Brain (tissue), 1 donor: ENCODE data around the gene PRTFDC1.

DNA sequence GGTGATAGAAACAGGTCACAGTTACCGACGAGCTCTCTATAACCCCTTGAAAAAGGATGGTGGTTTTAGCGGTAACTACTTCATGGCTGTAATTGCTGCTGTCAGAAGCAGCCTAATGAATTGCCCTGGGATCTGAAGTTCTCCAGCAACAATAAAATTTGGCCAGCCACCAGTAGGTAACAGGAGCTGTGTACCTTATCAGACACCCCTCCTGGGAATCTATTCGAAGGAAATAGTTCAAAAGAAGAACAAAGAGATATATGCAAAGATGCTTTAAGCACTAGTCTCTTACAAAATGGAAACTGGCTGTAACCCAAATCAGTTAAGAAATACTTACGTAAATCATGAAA is 1.4 kb downstream of the MSRB2 start:
- RRBS: no CpG with 5 or more reads among the region's 5 CpGs

DNA sequence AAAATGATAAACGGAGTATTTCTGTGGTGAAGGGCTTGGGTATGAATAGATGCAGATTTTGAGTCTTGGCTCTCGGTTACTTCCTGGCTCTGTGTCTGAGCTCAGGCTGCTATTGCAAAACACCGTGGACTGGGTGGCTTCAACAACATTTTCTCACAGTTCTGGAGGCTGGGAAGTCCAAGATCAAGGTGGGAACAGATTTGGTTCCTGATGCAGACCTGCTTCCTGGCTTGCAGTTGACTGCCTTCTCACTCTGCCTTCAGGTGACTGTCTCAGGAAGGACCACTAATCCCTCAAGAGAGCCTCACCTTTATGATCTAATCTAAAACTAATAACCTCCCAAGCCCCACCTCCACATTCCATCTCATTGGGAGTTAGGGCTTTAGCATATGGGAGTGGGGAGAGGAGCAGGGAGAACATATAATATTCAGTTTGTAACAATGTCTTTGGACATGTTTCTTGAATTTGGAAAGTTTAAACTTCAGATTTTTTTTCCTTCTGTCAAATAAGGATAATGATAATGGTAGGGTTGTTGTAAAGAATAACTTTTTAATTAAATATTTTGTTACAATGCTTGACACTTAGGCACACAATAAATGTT is 1.9 kb downstream of the MSRB2 start:
- RRBS: no CpG with 5 or more reads among the region's 3 CpGs

GRCh38 chr10:24483388-24484212 is 240.1 kb downstream of the ARHGAP21 start:
- RRBS: no CpG with 5 or more reads among the region's 11 CpGs

DNA sequence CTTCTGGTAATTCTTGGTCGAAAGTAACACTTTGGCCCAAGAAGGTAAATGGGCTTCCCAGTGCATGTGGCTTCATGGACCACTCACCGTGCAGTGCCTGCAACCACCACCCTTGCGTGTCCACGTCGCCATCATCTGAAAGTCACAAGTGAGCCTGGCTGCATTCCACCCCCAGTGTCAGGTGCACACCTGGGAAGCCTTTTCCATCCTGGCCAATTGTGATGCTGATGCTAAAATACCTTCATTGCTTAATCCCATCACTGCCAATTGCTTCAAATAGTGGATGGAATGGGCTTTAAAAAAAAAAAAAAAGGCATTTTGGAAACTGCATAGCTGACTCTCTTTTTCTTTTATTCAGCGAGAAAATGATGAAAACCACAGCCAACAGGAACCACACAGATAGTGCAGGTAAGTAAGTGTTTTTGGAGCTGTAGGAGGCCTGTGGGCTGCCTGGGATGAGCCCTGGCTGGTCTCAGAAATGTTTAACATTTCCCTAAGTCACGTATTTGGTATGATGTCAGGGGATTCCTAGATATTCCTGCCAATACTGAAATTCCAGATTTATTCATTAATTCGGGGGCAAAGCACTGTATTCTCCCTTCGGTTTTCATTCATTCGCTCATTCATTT is 228.8 kb downstream of the ARHGAP21 start:
- RRBS: no CpG with 5 or more reads among the region's 10 CpGs

GRCh38 chr10:24604127-24604948 is 119.3 kb downstream of the ARHGAP21 start:
- RRBS: no CpG with 5 or more reads among the region's 2 CpGs

GRCh38 chr10:24621743-24622422 is 101.8 kb downstream of the ARHGAP21 start:
- RRBS: no CpG with 5 or more reads among the region's 3 CpGs

- RRBS: no CpG with 5 or more reads among the region's 3 CpGs
Observed at GRCh38 chr10:24709757-24710534, 13.7 kb downstream of the ARHGAP21 start.

GRCh38 chr10:24887435-24888004 is 64.9 kb downstream of the PRTFDC1 start:
- RRBS: no CpG with 5 or more reads among the region's 7 CpGs

GRCh38 chr10:24901538-24902206 is 50.7 kb downstream of the PRTFDC1 start:
- RRBS: no CpG with 5 or more reads among the region's 7 CpGs

DNA sequence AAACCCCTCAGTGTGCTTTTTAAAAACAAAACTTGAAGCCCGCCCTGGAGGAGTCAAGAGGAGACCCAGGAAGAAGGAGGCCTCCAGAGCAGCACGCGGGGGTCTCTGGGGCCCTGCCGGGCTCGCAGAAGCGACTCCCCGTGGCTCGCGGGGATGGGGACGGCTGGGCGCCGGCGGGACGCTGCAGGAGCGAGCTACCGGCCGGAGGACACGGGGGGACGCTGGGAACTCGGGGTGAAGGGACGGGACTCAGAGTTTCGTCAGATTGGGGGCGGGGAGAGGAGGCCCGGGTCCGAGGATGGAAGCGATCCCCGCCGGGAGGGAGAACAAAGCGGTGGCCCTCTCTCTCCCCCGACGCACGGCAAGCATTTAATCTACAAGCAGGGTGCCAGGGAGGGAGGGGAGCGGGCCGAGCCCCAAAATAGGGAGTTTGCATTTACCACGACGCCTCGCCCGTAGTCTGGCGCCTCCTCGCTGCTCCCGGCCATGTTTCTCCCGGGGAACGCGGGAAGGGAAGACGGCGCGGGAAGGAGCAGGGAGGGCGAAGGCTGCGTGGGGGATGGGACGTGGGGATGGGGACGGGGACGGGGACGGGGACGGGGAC is at the start of gene PRTFDC1:
Gene PRTFDC1 (minus strand): TSS at position 519 of the 604 bp plus-strand sequence.
- RRBS: 3% methylated on average over 16 of the region's 54 CpGs

- RRBS: no CpG with 5 or more reads among the region's 8 CpGs
Observed at GRCh38 chr10:26249689-26250253, 33.2 kb downstream of the GAD2 start.

DNA sequence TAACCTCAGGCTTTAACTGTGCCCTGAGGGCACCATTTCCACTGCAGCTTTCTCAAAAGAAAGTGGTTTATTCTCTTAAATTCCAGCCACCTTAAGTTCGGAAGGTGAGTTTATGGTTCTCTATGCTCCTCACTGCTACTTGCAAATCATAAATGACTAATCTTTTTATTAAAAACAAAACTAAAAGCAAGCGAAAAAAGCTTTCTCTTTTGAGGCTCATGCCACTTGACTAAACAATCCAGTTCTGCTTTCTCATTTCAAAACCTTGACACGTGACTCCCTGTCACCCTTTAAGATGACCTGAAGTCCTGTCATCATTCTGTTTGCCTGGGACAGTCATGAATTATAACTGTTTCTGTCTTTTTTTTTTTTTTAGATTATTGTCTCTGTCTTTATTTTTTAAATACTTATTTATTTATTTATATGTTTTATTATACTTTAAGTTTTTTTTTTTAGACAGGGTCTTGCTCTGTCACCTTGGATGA is 7.3 kb upstream of the APBB1IP start:
- RRBS: no CpG with 5 or more reads among the region's 3 CpGs

DNA sequence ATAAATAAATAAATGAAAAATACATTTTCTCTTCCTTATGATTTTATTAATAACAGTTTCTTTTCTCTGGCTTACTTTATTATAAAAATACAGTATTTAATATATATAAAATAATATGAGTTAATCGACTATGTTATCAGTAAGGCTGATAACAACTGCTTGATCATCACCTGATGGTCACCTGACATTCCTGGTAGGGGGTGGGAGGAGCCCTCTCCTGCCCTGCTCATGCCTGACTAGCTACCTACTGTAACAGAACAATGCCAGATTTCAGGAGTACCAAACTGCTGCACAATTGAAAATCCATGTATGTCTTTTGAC is 1.3 kb upstream of the APBB1IP start:
- RRBS: no CpG with 5 or more reads among the region's 1 CpG

- RRBS: no CpG with 5 or more reads among the region's 6 CpGs
Observed at GRCh38 chr10:26468720-26469089, 30.6 kb downstream of the APBB1IP start.

GRCh38 chr10:26479722-26480238 is 41.6 kb downstream of the APBB1IP start:
- RRBS: no CpG with 5 or more reads among the region's 5 CpGs

GRCh38 chr10:26662178-26662443 is 35.4 kb upstream of the PDSS1 start:
- RRBS: no CpG with 5 or more reads among the region's 2 CpGs

GRCh38 chr10:26861115-26861698 is 449 bp upstream of the ABI1 start:
- RRBS: no CpG with 5 or more reads among the region's 22 CpGs

DNA sequence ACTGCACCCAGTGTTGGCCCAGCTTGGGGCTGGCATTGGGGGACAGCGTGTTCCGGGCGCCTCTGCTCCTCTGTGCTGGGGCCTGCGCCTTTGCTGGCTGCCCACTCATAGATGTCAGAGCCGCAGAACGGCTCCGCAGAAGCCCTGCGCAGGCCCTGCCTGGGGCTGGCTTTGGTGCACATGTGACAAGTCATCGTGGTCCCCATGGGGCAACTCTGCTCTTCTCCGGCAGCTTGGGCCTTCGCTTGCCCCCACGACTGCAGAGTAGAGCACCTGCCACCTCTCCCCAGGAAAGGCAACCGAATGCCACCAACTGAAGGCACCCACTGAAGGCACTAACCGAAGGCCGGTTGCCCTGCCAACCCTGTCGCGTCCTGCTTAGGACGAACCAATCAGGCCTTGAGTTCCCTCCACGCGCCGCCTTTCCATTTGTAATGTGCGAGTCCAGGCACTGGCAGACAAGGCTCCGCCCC is 85.6 kb upstream of the ABI1 start:
- RRBS: no CpG with 5 or more reads among the region's 23 CpGs

- RRBS: no CpG with 5 or more reads among the region's 4 CpGs
Observed at GRCh38 chr10:27046254-27046751, 54.0 kb downstream of the ANKRD26 start.

GRCh38 chr10:27120328-27120790 is 20.1 kb upstream of the ANKRD26 start:
- RRBS: no CpG with 5 or more reads among the region's 6 CpGs